AG09319 (cell line): ENCODE results near the gene NFIB.

DNA sequence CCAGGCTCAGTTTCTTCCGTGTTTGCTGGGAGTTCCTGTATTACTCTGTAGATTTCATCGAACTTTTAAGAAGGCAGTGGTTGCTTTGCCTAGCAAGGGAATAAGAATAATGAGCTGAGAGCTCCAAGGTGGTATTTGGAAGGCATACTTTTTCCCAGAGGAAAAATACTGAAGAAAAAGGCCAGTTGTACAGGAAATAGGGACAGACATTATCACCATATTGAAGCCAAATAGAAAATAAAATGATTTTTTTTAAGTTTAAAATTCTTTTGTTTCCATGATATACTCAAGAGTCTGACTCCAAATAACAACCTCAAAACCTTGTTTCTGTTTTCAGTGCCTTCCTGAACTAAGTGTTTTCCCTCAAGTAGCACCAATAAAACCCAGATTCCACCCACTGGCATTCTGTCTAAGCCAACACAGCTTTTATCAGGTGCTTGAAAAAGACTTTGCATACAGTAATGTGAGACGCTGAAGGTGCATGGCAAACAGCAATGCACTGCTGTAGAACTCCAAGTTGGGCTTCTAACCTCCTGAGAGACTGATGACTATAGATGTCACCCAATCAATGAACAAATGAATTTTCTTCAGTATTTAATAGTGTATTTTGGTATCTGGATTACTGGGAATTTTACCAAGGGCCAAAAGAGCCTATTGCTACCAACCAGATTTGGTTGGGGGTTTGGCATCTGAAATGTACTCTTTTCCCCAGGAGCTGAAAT, 95.8 kb downstream of the NFIB start:
- RRBS = no CpG with 5 or more reads among the region's 3 CpGs

DNA sequence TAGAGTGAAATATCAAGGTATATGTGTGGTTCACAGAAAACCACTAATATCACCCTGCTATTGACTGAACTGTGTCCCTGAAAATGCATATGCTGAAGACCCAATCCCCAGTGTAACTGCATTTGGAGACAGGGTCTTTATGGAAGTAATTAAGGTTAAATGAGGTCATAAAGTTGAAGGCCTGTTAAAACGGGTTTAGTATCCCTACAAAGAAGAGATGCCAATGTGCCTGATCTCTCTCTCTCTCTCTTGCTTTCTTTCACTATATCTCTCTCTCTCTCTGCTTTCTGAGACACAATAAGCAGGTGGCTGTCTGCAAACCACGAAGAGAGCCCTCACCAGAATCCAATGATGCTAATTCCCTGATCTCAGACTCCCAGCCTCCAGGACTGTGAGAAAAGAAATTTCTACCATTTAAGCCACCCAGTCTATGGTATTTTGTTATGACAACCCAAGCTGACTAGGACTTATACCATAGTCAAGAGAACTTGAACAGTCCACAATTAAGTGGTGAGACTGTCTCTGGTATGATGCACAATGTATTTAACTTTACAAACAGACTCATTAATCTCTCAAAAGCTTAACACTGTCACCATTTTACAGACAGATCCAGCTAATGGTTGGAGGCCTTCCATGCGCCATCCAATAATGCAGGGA, 67.1 kb downstream of the NFIB start:
- RRBS = no CpG with 5 or more reads among the region's 3 CpGs

GRCh38 chr9:14309337-14309904, 4.5 kb downstream of the NFIB start:
- RRBS = no CpG with 5 or more reads among the region's 3 CpGs

- RRBS = no CpG with 5 or more reads among the region's 62 CpGs
These were observed at the start of gene NFIB for GRCh38 chr9:14313420-14314205. NFIB (minus strand) TSS chr9:14314141.

DNA sequence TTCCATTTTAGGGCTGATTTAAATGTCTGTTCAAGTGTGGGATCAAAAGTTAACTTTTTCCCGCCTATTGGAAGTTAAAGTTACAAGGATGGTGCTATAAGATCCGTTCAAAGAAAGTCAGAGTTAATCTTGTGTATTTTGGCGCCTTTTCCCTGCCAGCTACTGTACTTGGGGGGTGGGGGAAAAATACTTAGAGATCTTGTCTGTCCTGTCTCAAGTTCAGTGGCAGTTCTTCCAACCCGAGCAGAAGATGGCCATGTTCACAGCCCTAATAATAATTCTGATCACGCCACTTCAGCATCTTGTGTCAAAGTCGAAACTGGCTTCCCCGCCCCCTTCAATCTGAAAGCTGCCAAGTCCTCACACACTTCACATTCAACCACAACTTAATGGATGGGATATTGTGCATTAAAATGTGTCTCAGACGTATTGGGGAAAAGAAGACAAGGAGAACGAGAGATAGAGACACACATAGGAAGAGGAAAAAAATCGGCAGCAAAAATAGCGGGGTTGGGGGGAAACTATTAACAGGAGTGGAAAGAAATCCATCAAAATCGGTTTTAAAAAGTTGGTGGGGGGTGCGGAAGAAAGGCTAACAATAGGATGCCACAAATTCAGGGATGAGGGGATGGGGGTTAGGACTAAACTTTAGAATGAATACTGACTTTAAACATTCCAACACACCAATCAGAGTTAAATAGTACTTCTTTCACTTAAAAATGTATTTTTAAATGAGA, 7.0 kb upstream of the NFIB start:
- RRBS = no CpG with 5 or more reads among the region's 13 CpGs

DNA sequence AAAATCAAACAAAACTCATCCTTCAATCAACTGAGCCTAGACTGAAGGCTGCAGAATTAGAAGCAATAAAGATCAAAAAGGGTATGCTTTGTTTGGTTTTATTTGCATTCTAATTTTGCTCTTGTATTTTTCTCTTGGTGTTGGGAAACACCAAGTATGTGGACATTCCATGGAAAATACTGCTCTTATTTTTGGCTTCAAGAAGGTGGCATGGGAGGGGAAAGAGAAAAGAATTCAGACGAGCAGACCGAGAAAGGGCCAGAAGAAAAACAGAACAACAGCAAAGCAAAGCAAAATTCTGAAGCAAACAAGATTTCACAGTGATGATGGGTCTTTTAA, 27.0 kb downstream of the FREM1 start:
- RRBS = no CpG with 5 or more reads among the region's 2 CpGs

- RRBS = 3% methylated on average over 3 of the region's 50 CpGs
These were observed 83.0 kb upstream of the FREM1 start for GRCh38 chr9:14993030-14993823.

GRCh38 chr9:15591202-15591735, 38.4 kb downstream of the CCDC171 start:
- RRBS = no CpG with 5 or more reads among the region's 4 CpGs

GRCh38 chr9:16040251-16041017, 487.6 kb downstream of the CCDC171 start:
- RRBS = no CpG with 5 or more reads among the region's 8 CpGs

GRCh38 chr9:16309469-16310376, 560.7 kb downstream of the BNC2 start:
- RRBS = no CpG with 5 or more reads among the region's 28 CpGs

- RRBS = no CpG with 5 or more reads among the region's 4 CpGs
These were observed 310.7 kb downstream of the BNC2 start for GRCh38 chr9:16559776-16560127.

DNA sequence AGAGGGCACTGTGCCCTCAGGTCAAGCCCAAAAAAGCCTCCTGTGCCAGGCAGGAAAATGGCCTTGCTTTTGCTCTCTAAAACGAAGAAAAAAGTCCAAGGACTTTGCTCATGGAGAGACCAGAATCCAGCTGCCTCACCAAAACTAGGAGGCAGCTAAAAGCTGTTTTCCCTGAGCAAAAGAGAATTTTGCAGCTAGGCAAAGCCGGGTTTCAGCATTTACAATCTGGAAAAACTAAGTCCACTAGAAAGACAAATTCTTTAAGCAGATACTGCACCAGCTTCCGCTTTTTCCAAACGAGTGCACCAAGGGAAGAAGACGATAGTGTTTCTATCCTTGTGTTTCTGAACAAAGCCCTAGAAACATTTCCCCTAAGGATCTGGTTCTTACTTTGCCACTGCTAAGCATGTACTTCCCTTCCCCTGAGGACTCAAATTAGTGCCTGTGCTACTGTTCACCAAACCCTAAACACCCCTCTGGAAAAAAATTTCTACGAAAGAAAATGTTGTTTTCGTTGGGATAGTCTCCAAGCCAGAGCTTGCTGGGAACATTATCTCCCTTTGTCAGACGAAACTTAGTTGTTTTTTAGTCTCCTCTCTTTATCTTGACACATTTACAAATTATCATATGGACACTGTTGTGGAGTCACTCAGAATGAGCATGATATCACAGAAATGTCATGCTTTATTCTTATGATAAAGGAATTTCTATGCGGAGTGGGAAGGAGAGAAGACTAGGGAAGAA, 294.6 kb downstream of the BNC2 start:
- RRBS = no CpG with 5 or more reads among the region's 9 CpGs

GRCh38 chr9:16637886-16638212, 232.6 kb downstream of the BNC2 start:
- RRBS = no CpG with 5 or more reads among the region's 5 CpGs

DNA sequence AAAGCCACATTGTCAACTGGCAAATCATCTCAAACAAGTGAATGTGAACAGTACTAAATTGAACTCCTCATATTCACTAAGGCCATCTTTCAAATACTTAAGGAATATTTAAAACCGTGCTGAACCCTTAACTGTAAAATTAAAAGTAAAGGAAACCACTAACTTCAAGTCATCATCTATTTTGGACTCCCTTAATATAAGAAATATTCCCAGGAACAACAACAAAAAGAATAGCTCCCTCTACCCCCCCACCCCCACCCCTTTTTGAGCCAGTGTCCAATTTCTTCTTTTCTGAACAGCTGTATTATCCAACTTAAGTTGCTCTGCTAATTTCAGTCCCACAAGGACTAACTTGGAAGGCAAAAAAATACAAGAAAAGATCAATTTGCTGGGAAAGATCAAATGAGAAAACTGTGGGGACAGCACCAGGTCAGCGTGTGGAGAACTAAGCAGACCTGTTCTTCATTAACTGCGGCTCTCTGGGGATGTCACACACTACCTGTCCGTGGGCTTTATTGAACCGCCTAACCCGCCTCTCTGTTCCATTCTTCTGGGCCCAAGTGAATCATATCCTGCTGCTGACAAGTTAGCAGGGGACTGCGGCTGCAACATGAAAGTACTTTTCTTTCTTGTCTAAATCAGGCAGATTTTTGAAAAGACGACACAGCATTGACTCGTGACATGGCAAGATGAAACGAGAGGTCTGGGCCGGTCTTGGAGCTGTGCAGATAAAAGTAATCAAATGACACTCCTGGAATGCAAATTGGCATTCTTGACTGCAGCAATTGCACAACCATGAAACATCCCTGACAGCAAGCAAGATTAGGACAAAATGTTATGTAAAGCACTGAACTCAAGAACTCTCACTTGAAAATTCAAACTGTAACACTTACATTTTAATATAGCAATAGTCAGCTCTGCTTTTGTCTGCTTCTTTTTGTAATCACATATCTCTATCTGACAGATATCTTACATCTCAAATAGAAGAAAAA, 2.7 kb downstream of the BNC2 start:
- RRBS = no CpG with 5 or more reads among the region's 11 CpGs

DNA sequence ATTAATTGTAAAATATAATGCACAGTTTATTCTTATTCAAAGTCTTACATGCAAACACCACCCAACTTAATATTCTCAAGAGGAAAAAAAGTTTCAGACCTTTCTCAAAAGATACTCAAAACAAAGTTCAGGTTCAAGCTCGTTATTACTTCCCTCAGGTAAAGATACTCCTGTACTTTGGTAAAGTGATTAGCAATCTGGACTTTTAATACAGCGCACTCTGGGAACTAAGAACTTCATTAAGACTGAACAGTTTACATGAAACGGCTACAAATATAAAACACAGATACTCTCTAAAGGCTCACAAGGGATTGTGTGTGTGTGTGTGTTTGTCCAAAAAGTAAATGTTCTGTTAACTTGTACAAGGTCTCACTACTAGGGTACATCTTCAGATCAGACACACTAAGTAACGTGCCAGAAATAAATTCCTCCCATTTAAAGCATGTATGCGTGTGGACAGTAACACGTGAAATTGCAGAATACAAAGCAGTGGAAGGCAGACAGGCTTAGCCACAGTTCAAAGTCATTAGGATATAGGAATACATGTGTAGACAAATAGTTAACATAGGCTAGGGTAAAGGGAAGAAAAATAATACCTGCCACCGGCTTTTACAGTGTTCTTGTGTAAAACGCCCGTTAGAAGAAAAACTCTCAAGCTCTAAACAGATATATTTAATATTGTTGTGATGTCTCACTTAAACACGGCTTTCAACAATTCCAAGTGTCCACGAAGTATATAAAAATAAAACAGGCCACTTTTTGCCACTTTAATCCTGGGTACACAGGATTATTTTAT, 1.8 kb downstream of the BNC2 start:
- RRBS = no CpG with 5 or more reads among the region's 11 CpGs

DNA sequence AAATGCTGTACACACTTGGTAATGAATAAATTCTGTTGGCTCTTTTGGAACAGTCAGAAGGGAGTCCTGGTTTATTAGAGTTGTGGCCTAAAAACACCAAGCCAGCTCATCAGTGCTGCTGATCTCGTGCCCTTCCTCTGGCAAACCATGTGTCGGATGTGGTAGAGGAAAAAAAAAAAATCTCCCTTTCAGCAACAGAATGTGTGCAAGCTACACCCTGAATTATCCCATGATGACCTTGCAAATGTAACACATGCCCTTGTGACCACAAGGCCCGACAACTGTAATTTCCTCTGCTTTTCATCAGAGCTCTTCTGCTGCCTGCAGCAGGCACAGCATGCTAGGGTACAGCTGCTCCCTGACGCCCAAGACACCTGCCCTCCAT, 14.4 kb upstream of the BNC2 start:
- RRBS = no CpG with 5 or more reads among the region's 4 CpGs

DNA sequence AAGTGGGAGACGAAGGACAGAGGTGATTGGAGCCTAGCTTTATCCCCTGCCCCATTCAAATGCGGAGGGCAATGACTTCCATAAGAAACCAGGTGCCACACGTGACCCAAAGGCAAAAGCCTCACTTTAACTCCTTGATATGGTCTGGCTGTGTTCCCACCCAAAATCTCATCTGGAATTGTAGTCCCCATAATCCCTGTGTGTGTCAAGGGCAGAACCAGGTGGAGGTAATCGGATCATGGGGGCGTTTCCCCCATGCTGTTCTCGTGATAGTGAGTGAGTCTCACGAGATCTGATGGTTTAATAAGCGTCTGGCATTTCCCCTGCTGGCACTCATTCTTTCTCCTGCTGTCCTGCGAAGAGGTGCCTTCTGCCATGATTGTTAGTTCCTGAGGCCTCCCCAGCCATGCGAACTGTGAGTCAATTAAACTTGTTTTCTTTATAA, 113.1 kb upstream of the BNC2 start:
- RRBS = no CpG with 5 or more reads among the region's 10 CpGs

DNA sequence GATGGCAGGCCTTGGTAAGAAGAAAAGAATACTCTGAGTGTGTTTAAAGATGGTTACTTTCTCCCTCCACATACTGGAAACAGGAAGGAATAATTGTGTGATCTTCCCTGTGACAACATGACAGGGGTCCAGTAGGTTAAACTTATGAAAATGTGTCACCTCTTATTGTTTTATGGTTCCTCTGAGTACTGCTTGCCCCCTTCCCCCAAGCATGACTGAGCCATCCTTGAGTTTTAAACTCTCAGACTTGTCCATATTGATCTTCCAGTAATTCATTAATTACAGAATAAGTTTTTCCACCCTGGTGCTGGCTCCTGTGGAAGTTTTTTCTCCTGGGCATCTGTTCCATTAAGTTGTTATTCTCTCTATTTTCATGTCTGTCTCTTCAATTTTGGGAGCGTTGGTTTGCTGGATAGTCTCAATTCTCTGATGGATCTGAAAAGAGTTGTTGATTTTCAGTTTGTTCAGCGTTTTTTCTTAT, 95.8 kb downstream of the CNTLN start:
- RRBS = no CpG with 5 or more reads among the region's 2 CpGs

DNA sequence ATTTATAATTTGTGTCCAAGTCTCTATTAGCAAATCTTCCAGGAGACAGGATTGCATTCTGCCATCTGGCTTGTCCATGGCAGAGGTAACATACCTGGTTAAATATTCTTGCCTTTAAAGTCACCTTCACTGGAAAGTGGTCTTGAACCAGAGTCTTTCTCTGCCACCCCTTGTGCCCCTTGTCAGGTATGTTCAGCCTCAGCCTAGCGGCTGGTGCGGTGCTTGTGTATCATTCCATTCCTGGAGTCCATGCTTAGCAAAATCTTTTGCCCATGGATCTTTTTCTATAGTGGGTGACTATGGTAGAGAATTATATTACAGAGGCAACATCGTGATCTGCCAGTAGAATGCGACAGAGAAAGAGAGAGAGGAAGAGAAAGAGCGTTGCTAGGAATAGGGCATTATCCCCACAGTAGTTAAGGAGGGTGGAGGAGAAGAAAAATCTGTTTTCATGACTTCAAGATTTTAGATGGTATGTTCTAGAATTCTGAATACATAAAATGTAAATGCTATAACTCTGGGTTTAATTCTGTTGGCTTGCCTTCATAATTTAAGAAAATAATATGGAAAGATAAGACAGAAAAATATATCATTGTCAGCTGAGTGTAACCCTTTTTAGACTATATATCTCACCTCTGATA, 42.1 kb upstream of the SH3GL2 start:
- RRBS = no CpG with 5 or more reads among the region's 5 CpGs

- RRBS = no CpG with 5 or more reads among the region's 2 CpGs
These were observed 288.9 kb upstream of the ADAMTSL1 start for GRCh38 chr9:18184944-18185513.